CD14-positive monocyte (primary cell): ENCODE measurements around a stretch of chr10.

GRCh38 chr10:132412857-132413284, 15.9 kb downstream of the PWWP2B start:
- CAGE, long polyA plus RNA, result no peak

DNA sequence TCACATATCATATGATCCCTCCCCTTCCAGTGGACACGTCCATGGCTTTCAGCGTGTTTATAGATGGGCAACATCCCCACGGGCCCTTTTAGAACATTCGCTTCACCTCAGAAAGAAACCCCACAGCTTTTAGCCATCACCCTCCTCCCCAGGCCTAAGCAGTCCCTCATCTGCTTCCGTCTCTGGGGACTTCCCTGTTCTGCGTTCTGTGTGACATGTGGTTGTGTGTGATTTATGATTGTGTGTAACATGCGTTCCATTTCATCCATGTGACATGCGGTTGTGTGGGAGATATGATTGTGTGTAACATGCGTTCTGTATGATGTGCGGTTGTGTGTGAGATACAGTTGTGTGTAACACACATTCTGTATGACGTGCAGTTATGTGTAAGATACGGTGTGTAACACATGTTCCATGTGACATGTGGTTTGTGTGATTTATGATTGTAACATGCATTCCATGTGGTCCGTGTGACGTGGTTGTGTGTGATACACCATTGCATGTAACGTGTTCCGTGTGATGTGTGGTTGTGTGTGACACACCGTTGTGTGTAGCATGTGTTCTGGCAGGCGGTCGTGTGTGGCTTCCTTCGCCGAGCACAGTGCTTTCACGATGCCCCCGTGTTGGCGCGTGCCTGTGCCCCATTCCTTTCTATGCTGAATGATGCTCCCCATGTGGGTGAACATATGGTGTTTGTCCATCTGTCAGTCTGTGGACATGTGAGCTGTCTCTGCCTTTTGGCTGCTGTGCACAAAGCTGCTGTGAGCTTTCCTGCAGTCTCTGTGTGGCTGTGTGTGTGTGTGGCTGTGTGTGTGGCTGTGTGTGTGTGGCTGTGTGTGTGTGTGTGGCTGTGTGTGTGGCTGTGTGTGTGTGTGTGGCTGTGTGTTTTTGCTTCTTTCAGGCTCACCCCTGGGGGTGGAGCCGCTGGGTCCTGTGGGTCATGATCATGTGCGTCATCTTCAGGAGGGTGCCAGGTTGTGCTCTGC, 26.2 kb downstream of the PWWP2B start:
- CAGE, long polyA plus RNA, result no peak

DNA sequence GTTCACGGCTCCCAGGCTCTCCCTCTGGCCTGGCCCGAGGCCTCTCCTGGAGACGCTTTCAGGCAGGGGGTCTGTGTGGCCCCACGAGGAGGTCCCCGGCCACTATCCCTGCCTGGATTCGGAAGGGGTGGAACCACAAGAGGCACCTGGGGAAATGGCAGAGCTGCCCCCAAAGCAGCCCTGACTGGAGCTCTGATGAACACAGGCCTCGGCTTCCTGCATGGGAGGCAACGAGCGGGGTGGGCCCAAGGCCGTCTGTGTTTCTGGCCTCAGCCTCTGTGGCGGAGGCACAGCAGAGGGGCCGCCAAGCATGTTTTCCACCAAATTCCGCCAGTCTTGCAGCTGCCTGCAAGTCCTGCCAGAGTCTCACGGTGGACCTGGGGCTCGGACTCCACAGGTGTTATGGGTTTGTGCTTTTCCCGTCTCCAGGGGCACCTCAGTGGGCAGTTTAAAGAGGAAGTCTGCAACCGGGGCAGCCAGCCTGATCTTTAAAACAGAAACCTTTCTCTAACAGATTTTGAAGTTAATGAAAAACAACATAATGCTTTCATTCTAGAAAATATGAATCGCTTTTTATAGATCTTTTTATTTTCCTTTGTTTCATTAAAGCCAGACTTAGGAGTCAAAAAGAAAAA, 22.4 kb upstream of the INPP5A start:
- CAGE, long polyA plus RNA, result no peak

GRCh38 chr10:132515663-132516033, 21.9 kb upstream of the INPP5A start:
- CAGE, long polyA plus RNA, result no peak

DNA sequence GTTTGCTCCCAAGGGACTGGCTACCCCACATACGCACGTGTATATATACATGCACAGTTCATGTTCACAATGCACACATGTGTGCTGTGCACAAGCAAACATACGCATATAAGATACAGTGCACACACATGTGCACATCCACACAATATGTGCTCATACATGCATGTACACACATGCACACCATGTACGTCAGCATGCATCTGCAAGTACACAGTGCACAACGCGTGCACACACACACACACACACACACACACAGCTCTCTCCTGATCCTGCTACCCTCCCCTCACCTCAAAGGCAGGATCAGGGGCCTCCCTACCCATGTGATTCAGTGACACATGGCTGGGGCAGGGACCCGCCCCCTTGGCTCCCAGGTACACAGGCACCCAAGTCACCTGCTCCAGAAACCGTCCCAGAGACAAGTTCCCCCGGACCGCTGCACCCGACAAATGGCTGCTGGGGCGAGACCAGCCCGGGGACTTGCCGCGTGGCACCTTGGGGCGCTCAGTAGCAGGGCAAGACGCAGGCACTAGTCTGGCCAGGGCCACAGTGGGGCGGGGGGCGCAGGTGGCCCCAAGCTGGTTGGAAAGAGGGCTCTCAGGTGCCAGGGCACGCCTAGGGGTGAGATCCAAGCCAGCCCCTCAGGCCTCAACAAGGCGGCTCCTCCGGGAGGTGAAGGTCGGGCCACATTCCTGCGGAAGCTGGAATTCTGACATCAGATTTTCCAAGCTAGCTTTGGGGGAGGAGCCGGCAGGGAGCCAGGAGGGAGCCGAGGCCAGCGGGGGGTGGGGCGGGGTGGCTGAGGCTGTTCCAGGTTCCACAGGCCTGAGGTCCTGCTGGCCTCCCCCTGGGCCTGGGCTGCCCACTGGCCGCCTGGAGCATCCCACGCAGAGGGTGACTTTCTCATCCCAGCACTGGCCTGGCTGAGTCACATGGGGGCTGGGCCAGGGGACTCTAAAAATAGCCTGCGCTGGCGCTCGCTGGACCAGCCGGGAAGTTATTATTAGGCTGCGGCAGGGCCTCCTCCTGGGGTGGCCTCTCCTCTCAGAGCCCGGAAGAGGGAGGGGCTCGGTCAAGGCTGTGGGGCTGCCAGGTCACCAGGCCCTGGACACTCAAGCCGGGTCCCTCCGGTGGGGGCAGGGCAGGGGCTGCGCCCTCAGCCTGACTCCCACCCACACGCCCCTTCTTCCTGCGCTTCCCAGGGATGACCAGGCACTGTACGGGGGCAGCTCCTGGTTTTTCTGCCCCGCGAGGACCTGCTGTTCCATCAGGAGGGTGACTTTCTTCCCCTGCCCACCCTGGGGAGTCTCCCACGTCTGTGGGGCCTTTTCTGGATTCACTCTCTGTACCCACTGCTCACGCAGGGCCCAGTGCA, 20.6 kb upstream of the INPP5A start:
- CAGE, long polyA plus RNA, result no peak

DNA sequence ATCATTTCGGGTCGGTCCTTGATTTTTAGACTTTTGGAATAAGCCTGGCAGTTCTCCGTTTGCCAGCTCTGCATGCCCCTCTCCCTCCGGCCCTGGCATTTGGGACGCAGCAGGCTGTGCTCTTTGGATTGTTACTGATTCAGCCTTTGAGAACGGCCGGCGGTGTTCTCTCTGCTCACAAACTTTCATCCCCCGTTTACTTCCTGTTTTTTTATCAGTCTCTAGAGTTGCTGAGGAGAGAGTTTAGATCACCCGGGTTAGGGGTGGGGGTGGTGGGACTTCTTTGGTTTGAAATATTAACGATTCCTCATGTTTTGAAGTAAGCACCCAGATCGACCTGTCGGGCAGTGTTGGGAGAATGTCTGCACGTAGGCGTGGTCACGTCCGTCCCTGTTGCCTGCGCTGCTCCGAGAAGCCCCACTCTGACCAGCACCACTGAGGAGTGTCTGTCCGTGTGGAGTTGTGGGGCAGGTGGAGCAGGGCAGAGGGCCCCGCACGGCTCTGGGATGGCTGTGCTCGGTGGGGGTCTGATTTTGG, 7.1 kb downstream of the INPP5A start:
- CAGE, long polyA plus RNA, result no peak

DNA sequence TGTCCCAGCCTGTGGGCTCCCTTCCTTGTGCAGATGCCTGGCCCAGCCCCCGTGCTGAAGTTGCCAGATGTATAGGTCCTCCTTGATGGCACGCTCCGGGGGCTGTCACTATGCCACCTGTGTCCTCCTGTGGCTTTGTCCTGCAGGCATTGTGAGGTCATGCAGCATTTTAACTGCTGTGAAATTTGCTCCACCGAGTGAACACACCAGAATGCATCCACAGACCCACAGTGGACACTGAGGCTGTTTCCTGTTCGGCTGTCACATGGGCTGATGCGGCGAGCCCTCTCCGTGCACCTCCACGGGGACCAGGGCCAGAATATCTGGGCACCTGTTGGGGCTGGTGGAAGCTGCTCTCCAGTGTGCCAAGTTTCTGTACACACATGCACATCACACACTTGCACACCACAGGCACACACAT, 18.5 kb downstream of the INPP5A start:
- CAGE, long polyA plus RNA, result no peak

DNA sequence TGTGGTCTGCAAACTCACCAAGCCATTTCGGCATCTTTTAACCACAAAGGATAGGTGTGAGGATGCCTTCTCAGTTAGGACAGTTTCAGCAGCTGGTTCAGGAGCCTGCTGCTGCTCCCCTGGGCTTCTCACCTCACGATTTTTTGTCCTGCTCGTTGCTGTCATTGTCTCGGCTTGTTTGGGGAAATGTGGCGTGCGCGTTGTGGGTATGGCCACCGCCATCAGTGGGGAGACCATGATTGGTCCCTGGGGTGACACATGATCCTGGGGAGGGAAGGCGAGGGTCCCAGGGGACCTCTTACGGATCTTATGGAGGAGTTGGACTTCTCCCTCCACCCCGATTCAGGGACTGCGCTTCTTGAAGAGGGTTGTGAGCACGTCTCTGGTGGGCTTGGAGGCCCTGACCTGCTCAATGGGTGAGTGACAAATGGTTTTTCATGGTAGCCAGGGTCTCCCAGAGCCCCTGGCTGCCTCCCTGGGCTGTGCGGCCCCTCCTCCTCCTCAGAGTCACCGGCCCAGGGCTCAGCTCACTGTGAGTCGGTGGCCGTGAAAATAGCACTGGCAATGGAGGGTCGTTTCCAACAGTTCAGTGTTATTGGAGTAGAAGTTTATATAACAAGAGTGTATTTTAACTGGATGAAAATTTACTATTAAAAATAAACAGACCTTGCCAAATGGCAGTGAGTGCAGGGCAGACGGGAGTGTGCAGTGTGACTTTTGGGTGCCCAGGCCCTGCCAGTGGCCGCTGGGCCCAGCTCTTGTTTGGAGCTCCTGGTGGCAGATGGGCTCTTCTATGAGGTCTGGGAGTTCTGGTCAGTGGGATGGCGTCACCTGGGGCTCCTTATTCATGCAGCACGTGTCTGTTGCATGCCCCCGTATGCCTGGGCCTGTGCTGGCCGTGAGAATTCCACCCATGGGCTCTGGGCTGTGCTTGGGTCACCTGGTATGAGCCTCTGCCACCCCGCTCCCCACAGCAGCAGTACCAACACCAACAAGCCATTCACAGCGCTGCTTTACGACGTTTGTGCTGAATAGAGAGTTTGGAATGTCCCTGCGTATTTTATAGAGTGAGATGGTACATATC, 26.8 kb downstream of the INPP5A start:
- CAGE, long polyA plus RNA, result no peak

DNA sequence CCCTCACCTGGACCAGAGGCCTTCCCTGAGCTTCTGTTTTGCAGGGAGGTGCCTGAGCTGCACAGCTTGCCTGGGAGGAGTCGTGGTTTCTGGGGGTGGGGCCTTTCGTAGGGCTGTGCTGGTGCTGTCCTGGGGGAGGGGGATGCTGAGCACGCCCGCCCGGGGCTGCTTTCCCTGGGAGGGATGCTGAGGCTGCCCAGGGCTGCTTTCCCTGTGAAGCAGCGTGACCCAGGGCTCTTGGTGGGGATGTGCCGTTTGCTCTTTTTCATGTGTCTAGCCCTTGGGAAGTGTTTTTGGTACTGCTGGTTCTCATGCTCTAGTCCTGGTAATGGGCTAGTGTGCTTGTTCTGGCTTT, 34.7 kb downstream of the INPP5A start:
- CAGE, long polyA plus RNA, result no peak

DNA sequence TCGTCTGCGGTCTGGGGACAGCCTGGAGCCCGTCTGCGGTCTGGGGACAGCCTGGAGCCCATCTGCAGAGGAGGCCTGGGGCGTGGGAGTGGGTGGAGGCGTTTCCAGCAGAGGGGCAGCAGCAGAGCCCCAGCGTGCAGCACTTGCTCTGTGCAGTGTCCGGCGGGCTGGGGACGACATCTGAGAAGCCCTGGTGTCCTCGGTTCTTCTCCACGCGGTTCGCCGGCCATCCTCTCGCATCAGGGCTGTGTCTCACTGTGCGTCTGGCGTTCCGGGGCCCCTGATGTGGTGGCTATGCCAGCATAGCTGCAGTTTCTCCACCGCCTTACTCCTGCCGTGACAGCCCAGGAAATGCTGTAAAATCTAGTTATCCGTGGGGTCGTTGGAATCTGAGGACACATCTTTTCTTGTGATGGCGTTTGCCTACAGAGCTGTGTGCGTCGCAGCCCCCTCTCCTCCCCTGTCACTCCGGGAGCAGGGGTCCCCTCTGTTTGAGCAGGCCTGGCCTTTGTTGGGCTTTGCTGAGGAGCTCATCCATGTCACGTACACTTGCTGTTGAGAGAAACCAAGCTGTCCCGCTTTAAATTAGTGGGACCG, 104.6 kb downstream of the INPP5A start:
- CAGE, long polyA plus RNA, result no peak

GRCh38 chr10:132679267-132679890, 106.6 kb downstream of the NKX6-2 start:
- CAGE, long polyA plus RNA, result no peak

DNA sequence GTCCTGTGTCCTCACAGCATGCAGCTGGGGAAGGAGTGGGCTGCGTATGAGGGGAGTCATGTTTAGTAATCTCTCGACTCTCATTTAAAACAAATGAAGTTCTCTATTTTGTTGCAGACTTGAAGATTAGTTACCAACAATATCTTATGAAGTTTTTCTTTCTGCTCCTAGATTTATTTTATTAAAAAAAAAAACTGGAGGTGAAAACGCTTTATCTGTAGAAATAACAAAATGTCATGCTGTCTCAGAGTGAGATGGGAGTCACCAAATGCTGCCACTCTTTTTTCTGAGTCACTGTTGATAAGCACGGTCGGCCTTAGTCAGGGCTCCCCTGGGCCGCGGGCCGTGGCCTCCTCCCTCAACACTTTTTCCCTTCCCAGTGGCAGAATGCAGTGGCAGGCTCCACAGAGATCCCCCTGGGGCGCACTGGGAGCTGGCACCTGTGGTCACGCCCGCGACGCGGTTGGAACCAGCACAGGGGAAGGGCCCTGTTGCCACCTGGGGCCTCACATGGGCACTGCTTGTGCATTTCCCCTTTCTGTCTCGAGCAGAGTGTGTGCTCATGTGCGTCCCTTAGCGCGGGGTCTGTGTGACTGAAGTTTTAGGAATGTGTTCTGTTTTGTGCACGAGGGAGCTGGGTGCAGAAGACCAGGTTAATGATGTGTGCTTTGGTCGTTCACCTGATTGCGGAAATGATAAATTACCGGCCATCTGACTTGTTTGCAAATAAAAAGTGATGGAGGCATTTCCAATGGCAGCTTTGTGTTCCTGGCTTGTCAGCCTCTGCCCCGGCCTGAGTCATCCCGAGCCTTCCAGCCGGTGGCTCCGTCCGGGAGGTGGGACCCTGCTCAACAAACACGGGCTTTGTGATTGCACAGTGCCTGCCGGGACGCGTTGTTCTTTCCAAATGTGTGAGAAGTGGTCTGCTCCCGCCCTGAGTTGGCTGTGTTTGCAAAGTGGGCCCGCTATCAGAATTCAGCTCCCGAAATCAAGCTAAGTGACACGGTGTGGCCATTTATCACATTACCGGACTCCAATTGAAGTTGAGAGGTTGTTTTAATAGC, 100.7 kb downstream of the NKX6-2 start:
- CAGE, long polyA plus RNA, result no peak

DNA sequence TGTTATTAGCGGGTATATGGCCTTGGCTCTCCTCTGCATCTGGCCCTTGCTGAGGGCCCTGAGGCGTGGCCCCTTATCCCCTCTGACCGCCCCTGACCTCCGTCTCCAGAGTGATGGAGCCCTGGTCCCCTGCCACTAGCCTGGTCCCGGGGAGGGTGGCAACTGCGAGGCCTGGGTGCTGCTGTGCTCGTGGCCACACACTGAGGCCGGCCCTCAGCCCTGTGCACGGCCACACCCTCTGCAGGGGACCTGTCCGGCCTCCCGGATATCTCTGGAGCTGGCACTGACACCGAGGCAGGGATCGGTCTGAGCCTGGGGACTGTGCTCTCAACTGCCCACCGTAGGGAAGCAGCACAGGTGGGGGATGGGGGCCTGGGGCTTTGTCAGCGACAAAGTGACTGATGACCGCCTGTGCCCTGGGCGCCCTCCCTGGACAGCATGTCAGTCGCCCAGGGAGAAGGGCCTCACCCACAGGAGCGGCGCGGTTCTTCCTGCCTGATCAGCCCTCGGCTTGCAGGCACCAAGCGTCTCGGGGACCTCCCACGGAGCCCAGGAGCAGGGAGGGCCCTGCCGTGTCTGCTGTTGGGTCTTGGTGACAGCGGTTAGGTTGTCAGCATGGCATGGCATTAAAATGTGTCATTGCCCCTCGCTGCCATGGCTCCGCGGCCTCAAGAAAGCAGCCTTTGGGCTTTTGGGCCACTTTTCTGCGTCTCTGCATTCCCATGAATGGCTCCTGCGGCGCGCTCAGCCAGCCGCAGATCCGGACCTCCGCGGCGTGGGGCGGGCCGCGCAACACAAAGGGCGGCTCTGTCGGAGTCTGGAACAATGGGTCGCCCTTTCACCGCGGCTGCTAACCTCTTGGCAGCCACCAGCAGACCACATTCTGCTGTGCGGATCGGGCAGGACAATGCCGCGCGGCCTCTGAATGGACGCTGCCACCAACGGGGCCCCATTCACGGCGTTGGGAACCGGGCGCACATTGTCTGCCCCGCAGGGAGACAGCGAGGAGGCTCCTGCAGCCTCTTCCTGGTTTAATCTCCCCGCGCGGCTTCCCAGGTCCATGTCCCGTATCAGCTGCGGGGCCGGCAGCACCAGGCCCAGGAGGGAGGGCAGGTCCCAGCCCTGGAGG, 72.1 kb downstream of the NKX6-2 start:
- CAGE, long polyA plus RNA, result no peak

DNA sequence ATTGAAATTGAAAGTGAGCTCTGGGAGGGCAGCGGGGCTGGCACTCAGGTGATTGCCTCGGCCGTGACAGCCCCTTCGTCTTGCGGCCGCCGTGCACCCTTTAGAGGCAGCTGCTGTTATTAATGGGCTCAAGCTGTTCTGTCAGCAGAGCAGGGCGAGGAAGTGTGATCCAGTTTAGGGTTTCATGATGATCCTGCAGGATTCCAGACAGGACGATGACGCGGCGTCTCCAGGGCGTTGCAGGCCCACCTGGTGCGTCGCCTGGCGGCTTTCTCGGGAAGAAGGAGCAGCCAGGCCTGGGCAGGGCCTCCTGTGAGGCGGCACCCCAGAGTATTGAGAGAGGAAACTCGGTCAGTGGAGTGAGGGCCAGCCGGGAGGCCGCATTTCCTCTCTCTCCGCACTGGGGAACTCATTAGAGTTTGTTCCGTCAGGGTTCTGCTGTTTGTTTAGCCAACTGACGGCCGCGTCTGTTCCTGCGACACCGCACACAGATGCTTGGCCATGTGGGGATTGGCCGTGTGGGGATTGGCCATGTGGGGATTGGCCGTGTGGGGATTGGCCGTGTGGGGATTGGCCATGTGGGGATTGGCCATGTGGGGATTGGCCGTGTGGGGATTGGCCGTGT, 62.9 kb downstream of the NKX6-2 start:
- CAGE, long polyA plus RNA, result no peak

- CAGE, long polyA plus RNA, result no peak
Observed at GRCh38 chr10:132724498-132725624, 61.1 kb downstream of the NKX6-2 start.

- CAGE, long polyA plus RNA, result no peak
Observed at GRCh38 chr10:132902698-132903106, 39.7 kb downstream of the CFAP46 start.

- CAGE, long polyA plus RNA, result no peak
Observed at GRCh38 chr10:132984990-132985460, 42.7 kb upstream of the CFAP46 start.

GRCh38 chr10:133012671-133013148, 70.3 kb upstream of the CFAP46 start:
- CAGE, long polyA plus RNA, result no peak

GRCh38 chr10:133100658-133101609, 13.2 kb downstream of the ADGRA1 start:
- CAGE, long polyA plus RNA, result no peak

DNA sequence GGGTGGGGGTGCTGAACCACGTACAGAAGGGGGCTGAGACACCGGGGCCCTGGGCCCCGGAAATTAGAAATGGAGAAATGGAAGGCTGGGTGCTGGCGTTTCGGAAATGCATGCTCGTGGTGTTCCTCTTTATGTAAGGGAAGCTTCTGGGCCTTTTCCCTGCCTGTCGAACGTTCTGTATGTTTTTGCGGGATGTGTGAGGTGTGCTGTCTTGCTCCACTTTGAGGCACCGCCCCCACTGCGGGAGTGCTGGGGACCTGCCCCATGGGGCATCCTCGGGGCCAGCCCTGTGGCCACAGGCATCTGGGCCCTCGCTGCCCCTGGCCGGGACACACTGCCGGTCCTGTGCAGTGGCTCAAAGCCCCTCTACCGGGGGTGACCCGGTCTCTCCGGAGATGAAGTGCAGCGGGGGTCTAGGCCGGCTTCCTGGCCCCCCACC, 1.7 kb upstream of the VENTX start:
- CAGE, long polyA plus RNA, result no peak